Thyroid gland (tissue), 7 donors: ENCODE measurements around a stretch of chr17.

GRCh38 chr17:77296113-77296585 lies 14.8 kb downstream of the SEPTIN9 start:
- PRO-cap, 2 experiments = no peak in any of the 2 experiments
- RAMPAGE, long total RNA, 5 experiments = no peak in any of the 5 experiments

- PRO-cap, 2 experiments = peak in 1 of 2 experiments; most common plus-strand start chr17:77324334 (in 1)
- RAMPAGE, long total RNA, 5 experiments = no peak in any of the 5 experiments
These were observed 42.9 kb downstream of the SEPTIN9 start for GRCh38 chr17:77324264-77324520.

- PRO-cap, 2 experiments = peak in 2 of 2 experiments; most common plus-strand start chr17:77365975 (in 2); most common minus-strand start chr17:77365844 (in 2)
- RAMPAGE, long total RNA, 5 experiments = no peak in any of the 5 experiments
These were observed 84.5 kb downstream of the SEPTIN9 start for GRCh38 chr17:77365492-77366454.

- PRO-cap, 2 experiments = no peak in any of the 2 experiments
- RAMPAGE, long total RNA, 5 experiments = no peak in any of the 5 experiments
These were observed 85.4 kb downstream of the SEPTIN9 start for GRCh38 chr17:77366455-77367300.

- PRO-cap, 2 experiments = no peak in any of the 2 experiments
- RAMPAGE, long total RNA, 5 experiments = no peak in any of the 5 experiments
These were observed 136.4 kb downstream of the SEPTIN9 start for GRCh38 chr17:77417398-77418367.

DNA sequence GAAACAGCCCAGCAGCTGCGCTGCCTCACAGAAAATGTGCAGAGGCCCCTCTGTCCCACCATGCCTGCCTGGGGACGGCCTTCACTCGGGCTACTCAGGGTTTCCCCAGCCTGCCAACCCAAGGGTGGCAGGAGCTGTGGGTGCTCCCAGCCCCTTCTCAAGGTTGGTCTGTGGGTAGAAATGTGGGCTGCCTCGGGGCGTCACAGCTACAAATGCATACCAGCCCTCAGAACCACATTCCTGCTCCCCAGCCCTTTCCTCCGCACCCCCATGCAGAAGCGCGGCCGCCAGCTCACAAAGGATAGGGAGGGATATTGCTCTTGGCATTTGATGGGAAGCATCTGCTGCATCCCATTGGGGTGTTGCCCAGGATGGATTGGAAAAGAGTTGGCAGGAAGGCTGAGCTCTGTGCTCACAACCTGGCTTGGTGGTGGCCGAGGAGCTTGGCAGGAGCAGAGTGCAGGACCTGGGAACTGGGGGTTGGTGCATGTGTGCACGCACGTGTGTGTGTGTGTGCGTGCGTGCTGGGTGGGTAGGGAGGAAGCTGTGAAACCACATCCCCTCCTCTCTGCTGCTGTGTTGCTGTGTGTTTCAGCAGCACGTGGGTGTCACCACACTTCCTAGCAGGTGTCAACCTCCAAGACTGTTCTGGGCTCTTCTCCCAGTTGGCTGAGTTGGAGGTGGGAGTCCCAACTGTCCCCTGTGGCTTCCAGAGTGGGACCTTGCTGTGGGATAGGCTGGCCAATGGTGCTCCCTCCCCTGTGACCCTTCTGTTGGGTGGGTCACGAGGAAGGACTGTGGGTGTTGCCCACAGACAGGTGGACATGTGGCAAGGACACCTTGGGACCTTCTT lies 164.0 kb downstream of the SEPTIN9 start:
- PRO-cap, 2 experiments = peak in 1 of 2 experiments; most common plus-strand start position 664 of the sequence (in 1)
- RAMPAGE, long total RNA, 5 experiments = no peak in any of the 5 experiments

DNA sequence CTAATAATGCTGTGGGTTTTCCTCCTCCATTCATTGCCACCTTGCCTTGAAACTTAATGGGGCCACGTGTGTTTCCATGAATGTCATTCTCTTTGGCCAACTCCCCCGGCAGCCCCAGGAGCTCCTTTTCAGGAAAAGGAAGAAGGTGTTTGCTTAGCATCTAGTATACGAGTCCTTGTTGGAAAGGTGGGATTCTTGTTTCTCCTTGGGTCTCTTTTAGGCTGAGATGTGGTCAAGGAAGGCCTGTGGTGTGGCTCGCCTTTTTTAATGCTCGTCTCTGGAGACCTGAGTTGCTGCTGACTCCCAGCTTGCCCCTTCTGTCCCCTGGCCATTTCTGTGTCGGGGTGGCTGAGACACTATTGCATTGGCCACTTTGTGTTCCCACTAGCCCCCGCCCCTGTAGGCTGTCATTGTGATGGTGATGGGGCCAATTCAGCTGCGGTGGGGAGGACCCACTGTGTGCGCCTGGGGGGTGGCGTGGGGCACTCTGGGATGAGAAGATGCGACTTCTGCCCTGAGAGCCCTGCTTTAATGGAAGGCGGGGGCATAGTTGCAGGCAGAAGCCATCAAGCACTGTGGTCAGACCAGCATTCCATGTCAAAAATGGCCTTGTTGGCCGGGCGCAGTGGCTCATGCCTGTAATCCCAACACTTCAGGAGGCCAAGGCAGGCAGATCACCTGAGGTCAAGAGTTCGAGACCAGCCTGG lies 171.6 kb downstream of the SEPTIN9 start:
- PRO-cap, 2 experiments = no peak in any of the 2 experiments
- RAMPAGE, long total RNA, 5 experiments = no peak in any of the 5 experiments

GRCh38 chr17:77480466-77481001 lies 199.2 kb downstream of the SEPTIN9 start:
- PRO-cap, 2 experiments = no peak in any of the 2 experiments
- RAMPAGE, long total RNA, 5 experiments = no peak in any of the 5 experiments

GRCh38 chr17:77485058-77485318 lies 203.7 kb downstream of the SEPTIN9 start:
- PRO-cap, 2 experiments = no peak in any of the 2 experiments
- RAMPAGE, long total RNA, 5 experiments = no peak in any of the 5 experiments

DNA sequence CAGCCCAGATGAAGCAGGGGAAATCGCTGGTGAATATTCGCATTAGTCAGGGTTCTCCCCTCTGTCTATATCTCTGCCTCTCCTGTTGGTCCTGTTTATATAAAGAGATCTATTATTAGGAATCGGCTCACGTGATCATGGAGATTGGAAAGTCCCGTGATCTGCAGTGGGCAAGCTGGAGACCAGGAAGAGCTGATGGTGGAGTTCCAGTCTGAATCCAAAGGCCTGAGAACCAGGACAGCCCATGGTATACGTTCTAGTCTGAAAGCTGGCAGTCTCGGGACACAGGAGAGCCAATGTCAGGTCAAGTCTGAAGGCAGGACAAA lies 242.3 kb downstream of the SEPTIN9 start:
- PRO-cap, 2 experiments = no peak in any of the 2 experiments
- RAMPAGE, long total RNA, 5 experiments = no peak in any of the 5 experiments

DNA sequence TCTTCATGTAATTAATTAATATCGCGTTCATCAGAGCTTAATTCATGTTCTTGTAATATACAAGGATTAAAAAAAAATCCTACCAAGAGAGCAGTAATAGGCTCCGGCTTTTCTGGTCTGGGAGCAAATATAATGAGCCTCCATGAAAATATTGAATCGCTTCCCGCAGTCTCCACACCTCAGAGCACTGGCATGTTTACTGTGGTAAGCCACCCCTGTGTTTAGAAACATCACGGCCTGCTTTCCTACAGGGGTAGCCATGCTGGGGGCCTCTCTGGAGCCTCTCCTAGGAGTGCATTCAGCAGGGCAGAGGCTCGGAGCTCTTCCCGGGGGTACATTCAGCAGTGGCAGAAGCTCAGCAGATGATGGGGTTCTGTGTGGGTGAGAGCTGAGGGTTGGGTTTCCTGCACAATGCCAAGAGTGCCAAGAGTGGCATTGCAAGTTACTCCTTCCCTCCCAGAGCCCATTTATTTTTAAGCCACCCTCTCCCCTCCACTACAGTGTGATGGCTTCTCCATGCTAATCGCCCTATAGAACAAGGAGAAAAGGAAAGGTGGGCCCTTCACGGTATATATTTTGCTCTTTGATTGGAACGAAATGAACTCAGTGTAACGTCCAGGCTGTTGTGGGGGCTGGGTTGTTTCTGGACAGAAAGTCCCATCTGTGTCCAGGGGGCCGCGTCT lies 246.1 kb downstream of the SEPTIN9 start:
- PRO-cap, 2 experiments = no peak in any of the 2 experiments
- RAMPAGE, long total RNA, 5 experiments = no peak in any of the 5 experiments

GRCh38 chr17:77546627-77547429 lies 265.5 kb downstream of the SEPTIN9 start:
- PRO-cap, 2 experiments = no peak in any of the 2 experiments
- RAMPAGE, long total RNA, 5 experiments = no peak in any of the 5 experiments

DNA sequence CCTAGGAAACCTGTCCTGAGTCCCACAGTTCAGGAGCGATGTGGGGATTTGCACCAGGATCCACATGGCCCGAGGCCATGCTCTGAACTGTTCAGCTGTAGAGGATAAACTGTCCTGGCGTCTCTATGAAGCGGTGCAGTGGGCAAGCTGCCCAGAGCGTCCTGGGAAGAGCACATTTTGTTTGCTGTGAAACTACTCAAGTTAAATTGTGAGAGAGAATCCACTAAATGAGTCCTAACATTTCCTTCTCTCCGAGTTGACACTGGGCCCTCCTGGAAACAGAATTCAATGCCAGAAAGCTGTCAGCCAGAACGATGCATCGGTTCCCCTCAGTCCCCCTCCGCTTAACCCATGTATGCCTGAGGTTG lies 276.6 kb upstream of the TNRC6C start:
- PRO-cap, 2 experiments = no peak in any of the 2 experiments
- RAMPAGE, long total RNA, 5 experiments = no peak in any of the 5 experiments

- PRO-cap, 2 experiments = peak in 1 of 2 experiments; most common plus-strand start chr17:77697029 (in 1); most common minus-strand start chr17:77696779 (in 1)
- RAMPAGE, long total RNA, 5 experiments = no peak in any of the 5 experiments
These were observed 261.7 kb upstream of the TNRC6C start for GRCh38 chr17:77696660-77697250.

DNA sequence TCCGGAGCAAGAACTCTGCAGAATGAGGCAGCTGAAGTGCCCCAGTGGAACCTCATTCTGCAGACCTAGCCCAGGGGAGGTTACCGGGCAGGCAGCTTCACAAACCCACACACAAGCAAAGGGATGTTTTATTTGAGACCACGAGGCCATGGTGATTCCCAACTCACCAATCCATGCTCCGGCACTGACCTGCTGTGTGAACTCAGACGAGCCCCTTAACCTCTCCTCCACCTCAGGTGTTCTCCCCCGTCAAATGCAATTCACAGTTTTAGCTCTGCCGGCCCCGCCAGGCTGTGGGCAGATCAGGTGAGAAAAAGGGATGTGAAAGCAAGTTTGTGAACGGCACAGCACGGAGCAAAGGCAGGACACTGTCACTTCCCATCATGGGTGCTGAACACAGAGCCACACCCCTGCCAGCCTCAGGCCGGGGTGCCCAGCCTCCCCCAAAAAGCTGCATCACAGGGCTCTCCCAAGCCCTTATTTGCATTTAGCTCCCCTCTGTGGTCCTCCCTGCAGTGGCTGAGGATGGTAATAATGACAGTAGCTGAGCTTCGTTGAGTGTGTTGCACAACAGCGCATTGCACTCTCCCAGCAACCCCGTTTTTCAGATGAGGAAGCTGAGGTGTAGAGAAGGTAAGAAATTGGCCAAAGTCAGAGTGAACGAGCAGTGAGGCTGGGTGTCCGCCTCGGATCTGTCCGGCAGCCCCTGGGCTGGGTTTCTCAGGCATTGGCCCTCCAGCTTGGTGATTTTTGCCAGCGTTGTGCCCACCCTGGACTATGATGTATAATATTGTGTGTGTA lies 88.8 kb upstream of the TNRC6C start:
- PRO-cap, 2 experiments = no peak in any of the 2 experiments
- RAMPAGE, long total RNA, 5 experiments = no peak in any of the 5 experiments

DNA sequence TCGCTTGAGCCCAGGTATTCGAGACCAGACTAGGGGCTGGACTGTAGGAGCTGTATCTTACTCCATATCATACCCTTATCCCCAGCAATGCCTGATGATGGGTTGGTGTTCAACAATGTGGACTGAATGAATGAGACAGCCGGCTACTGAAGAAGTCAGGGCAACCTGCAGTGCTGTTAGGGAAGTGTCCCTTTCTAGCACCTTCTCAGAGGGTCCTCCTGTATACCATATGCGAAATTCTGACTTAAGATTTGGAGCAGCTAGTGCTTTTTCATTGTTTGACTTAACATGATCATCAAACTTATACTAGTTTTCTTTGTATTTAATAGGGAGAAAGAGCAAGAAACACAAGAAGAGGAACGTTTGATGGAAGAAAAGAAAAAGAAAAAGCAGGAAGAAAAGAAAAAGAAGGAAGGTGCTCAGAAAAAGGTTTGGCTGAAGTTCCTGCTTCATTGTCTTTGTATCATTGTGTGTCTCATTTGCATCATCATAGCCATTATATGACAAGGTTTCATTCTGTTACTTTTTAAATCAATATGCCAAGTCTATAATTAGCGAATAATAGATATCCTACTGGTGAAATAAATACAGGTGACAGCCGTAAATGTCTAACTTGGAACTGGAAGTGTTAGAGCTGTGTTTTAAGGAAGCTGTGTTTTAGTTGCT lies 45.5 kb downstream of the TNRC6C start:
- PRO-cap, 2 experiments = no peak in any of the 2 experiments
- RAMPAGE, long total RNA, 5 experiments = no peak in any of the 5 experiments

- PRO-cap, 2 experiments = no peak in any of the 2 experiments
- RAMPAGE, long total RNA, 5 experiments = no peak in any of the 5 experiments
These were observed 80.4 kb downstream of the TNRC6C start for GRCh38 chr17:78038718-78039551.

DNA sequence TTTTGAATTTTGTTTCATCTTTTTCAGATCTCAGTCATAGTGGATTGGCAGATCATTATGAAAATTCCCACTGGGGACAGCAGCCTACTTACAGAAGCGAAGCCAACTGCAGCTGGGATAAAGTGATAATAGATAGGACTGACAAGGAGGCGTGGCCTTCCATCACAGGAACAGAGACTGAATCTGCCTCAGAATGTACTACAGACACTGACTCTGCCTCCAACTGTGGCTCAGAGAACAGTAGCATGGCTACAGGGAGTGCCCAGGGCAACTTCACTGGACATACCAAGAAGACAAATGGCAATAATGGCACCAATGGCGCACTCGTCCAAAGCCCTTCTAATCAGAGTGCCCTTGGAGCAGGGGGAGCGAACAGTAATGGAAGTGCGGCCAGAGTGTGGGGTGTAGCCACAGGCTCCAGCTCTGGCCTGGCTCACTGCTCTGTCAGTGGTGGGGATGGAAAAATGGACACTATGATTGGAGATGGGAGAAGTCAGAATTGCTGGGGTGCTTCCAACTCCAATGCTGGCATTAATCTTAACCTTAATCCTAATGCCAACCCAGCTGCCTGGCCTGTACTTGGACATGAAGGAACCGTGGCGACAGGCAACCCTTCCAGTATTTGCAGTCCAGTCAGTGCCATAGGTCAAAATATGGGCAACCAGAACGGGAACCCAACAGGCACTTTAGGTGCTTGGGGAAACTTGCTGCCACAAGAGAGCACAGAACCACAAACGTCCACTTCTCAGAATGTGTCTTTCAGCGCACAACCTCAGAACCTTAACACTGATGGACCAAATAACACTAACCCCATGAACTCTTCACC lies 79.5 kb downstream of the TMC6 start:
- PRO-cap, 2 experiments = no peak in any of the 2 experiments
- RAMPAGE, long total RNA, 5 experiments = start-site peak on the plus strand in 1 of 5 experiments, centred at position 503 of the sequence, 8 reads per replicate

- PRO-cap, 2 experiments = no peak in any of the 2 experiments
- RAMPAGE, long total RNA, 5 experiments = no peak in any of the 5 experiments
These were observed 9.4 kb downstream of the TMC6 start for GRCh38 chr17:78118792-78119839.

DNA sequence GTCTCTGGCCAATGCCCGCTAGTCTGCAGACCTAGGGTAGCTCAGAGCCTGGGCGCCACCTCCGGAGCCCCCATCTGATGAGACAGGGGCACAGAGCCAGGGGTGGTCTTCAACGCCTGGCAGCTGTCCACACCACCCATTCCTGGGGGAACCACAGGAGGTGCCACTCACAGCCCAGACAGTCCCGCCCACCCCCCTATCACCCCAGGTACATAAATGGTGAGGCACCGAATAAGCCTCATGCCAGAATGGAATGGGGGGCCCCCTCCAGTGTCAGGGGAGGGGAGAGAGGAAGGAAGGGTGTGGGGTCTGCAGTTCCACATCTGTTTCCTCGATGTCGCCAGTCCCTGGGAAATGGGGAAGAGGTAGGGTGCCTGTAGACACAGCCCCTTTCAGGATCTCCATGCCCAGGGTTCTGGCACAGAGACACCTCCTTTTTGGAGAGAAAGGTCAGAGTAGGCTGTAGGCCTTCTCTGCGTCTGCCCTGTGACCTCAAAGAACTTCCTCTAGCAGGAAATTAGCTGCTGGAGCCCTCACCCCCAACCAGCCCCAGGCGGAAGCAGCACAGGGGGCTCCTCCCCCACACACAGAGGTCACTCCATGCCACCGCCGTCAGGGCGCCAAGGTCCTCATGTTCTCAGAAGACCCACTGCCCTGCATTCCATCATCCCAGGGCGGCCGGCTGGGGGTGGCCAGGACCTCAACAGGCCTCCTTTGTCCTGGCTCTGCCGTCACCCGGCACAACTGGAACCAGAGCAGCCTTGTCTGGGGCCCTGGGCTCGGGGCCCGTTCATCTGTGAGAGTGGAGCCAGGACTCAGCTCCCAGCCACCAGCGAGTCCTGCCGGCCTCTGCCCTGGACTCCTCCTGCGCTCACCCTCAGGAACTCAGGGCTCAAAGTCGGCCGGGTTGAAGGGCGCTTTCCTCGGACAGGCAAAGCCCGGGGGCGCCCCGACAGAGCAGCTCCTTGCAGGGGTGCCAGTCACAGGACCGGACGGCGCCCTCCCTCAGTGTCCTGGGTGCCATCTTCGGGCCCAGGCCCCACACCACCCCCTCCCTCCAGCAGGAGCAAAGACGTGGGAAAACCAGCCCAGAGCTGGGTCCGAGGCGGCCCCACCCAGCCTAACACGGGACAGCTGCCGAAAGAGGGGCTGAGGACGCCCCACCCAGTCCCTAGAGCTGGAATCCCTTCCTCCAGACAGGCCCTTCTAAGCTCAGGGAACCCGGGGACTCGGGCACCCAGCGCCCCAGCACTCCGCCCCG lies 1.3 kb downstream of the TMC6 start:
- PRO-cap, 2 experiments = peak in 1 of 2 experiments; most common plus-strand start position 632 of the sequence (in 1); most common minus-strand start position 439 of the sequence (in 1)
- RAMPAGE, long total RNA, 5 experiments = no peak in any of the 5 experiments